Psoas muscle (tissue), 2 donors: ENCODE measurements around a stretch of chr16.

DNA sequence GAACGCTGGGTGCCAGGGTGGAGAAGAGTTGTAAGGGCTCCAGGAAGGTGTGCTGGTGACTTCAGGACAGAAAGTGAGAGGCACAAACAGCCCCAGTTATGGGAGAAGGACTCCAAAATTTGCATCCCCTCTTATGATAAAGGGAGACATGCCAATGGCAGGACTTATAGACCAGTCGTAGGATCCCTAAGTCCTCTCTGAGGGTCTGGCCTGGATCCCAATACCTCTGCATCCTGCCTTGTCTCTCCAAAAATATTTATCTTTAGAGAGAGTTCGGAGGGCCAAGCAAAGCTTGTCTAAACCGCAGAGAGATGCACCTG lies 334 bp downstream of the NRN1L start:
- PRO-cap, 2 experiments: no peak in any of the 2 experiments

DNA sequence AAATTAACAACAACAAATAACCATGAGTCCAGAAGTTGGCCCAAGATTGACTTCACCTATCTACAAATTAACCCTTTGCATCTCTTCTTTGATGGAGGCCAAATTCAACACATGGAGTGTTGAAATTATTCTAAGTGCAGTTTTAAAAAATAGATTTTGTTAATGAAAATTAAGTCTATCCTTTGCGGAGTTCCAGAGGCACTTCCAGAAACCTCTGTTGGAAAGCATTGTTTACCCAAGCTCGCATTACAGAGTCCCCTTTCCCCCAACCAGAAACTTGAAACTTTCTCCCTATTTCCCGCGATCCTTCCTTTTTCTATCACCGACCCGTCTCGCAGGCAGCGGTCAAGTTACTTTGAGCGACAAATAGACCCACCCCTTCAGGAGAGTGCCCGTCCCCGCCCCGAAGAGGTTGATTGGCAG lies 326 bp upstream of the PSKH1 start:
- PRO-cap, 2 experiments: peak in 2 of 2 experiments; most common minus-strand start position 352 of the sequence (in 2)

DNA sequence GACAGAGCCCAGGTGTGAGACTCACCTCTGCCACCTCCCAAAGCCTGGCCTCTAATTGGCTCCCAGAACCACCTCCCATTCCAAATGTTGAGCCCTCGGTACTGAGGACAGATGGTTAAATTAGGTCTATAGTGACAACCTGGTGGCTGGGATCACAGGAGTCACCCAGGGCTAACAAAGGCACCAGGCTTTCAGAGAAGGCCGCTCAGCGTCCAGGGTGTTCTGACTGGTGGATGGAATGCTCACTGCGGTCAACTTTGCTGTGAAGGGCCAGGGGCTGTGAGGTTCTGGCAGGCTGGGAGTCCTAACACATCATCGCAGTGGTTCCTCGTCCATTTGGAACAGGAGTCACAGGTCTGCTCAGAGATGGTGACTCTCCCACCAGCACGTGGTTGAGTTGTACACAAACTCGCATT lies 370 bp upstream of the CTRL start:
- PRO-cap, 2 experiments: no peak in any of the 2 experiments

- PRO-cap, 2 experiments: no peak in any of the 2 experiments
Measured at GRCh38 chr16:67951689-67952503, 8.0 kb upstream of the LCAT start.

DNA sequence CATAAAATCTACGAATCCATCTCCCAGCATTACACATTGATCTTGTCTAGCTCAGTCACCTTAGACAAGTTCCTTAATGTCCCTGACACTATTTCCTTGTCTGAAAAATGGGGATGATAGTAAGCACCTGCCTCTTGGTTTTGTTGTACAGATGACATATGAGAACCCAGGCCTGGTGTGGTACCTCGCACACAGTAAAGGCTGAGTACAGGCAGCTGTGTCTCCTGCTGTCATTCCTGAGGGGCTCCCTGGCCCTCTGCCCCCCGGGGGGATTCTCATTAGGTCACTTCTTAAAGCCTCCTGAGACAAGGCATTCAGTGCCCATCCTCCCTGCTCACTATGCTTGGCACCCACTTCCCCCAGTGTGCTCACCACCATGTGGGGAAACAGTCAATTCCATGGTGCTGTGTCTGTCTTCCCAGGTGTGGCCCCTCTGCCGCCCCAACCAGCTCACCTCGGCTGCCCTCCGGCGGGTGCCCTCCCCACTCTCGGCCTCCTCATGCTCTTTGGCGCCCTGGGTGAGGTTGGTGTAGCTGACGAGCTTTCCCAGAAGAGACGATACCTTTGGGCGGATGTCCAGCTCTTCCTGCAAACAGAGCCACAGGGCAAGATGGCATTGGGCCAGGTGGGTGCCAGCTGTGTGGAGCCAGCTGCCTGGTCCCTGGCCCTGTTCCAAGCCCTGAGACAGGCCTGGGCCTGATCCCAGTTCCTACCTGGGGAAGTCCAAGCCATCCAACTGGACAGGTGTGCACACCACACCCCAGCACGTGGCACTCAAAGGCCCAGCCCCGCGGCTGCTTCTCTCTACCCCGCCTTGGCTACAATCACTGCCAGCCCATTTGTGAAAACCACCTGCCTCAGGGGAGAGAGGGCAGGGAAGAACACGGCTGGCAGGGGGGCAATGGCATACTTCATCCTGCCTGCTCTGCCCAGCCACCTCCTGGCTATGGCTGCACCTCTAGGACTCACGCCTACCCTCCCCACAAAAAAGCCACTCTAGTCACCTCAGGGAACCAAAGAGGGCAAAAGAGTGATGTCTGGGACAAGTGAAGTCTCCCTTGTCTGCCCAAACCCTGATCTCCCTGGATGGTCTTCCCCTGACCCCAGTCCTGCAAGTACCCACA lies 7.0 kb downstream of the SLC12A4 start:
- PRO-cap, 2 experiments: no peak in any of the 2 experiments

DNA sequence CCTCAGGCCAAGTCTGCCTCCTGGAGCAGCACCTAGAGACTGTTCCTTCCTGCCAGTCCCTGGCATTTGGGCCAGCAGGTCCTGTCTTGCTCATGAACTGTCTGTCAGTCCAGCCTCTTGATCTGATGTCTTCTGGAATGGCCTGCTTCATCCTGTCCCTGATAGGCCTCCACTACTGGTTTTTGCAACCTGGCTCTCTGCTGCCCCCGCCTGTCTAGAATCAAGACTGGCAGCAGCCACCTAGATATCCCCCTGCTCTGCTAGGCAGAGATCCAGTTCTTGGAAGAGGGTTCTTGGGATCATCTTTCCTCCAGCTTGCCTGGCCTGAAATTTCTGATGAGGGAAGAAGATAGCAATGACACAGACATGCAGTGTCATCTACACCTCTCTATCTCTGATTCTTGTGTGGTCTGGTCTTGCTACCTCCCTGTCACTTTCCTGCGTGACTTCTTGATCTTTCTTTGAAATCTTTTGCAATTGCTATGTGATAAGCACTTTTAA lies 20.4 kb upstream of the NFATC3 start:
- PRO-cap, 2 experiments: no peak in any of the 2 experiments

DNA sequence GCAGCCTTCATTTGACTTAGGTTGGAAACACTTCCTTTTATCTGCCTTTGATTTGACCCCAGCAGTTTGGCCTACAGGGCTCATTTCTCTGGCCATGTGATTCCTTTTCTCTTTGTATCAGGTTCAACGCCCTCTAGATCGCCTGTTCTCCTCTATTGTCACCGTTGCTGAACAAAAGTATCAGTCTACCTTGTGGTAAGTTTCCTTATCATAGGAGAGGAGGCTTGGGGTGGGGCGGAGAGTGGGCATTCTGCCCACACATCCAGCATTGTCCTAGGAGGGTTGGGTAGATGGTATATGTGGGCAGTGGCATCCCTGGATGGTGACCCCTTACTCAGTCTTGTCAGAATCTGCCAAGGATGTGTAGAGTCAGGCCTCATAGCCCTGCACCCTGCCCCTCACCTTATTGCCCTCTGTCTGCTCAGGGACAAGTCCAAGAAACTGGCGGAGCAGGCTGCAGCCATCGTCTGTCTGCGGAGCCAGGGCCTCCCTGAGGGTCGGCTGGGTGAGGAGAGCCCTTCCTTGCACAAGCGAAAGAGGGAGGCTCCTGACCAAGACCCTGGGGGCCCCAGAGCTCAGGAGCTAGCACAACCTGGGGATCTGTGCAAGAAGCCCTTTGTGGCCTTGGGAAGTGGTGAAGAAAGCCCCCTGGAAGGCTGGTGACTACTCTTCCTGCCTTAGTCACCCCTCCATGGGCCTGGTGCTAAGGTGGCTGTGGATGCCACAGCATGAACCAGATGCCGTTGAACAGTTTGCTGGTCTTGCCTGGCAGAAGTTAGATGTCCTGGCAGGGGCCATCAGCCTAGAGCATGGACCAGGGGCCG lies 6.6 kb upstream of the NFATC3 start:
- PRO-cap, 2 experiments: no peak in any of the 2 experiments

DNA sequence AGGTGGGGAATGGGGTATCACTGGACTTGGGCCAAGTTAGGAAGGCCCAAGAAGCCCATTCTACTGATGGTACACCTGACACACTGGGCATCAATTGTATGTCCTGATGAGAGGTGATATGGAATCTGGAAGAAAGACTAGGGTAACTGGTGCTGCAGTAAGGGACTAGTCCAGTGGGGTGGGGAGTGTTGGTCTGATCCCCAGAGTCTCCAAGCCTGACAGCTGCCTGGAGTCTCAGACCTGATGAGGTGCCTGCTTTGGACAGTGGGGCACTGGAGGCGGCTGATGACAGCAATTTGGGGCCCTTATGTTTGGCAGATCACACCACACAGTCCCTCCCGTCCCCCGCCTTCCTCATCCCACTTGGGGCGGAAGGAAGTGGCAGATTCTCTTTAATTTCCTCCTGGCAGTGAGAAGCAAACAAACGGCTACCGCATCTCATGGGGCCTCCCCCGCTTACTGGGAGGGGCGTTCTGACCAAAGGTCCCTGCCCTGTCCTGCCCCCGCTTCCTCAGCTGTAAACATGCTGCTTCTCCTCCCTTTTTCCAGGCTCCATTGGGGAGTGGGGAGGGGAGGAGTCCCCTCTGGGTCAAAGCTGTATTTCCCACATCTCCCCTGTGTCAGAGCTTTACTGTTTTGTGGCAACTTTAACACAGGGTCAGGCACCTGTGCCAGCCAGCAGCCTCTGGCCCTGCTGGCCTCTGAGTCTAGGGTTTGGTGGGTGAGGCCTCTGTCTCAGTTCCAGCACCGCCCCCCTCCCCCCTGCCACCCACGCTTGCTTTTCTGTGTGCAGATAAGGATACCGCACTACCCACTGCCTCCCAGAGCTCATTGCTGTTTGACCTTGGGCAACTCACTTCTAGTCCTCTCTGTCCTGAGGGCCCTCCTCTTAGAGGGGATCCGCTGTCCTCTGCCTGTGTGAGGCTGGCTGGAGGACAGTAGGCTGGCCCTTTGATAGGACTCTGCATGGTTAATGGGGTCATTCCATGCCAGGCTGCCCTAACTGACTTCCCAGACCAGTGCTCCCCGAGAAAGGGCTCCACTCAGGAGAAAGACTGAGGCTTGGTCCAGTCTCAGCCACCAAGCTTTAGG lies 5.4 kb upstream of the NFATC3 start:
- PRO-cap, 2 experiments: no peak in any of the 2 experiments

DNA sequence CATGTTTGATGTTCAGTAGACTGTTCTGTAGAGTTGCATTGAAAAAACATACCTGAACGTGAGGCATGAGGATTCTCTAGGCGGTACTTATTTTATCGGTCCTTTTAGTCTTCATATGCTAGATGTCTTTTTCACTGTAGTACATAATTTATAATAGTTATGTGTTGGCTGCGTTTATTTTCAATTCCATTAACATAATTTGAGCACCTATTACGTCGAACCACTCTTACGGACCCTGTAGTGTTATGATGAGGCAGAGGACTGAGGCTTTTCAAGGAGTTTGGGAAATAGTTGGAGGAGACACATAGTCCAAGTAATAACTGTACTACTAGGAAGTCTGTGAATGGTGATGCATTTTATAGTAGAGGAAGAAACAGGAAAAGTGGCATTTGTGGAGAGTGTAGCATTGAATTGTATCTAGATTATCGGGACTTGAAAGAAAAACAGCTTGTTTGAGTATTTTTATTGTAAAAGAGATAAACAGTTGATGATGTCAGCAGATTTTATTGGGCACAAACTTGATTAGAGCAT lies 1.6 kb downstream of the NFATC3 start:
- PRO-cap, 2 experiments: no peak in any of the 2 experiments

DNA sequence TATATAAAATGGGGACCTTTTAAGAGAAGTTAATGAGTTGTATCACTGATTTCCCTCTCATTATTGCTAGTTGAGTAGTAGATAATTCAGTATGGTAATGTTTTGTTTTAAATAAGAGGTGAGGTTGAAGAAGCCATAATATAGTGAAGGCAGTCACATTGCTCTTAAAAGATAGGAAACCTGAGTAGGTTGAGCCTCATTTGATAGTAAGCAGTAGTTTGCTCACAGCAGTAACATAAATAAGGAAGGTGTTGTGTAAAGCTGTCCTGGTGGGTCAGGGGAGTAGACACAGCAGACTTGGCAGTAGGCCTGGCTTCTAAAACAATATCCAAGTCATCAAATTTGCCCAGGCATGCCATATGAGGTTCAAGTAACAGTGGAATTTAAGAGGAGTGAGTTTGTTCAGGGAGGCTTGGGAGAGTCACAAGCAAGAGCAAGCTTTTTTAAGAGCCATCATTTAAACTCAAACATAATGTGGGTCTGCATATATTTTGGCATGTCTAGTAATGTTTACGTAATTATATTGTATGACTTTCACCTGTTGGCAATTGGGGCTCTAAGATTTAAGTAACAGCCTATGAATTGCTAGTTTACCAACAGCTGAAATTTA lies 6.5 kb downstream of the NFATC3 start:
- PRO-cap, 2 experiments: no peak in any of the 2 experiments

DNA sequence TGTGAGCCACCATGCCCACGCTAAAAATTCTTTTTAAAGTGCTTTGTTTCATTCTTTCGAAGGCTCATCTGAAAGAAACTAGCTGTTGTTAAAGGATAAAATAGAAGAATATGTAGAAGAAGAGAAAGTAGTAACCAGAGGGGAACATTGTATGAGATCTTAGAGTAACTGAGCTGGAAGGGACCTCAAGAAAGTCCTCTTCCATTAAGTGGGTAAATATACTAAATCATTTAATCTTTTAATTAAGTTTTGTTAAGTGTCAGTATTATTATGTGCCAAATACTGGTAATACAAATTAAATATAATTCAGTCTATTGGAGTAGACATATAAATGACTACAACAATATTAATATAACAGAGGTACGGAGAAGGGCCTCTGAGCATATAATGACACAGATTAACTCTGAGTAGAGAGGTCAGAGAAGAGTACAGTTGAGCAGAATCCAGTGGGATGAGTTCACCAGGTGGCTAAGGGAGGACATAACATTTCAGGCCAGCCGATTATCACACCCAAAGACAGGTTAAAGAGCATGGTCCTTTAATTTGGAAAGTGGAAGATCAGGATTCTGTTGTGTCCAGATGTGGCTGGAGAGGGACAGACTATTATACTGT lies 11.2 kb downstream of the NFATC3 start:
- PRO-cap, 2 experiments: no peak in any of the 2 experiments

DNA sequence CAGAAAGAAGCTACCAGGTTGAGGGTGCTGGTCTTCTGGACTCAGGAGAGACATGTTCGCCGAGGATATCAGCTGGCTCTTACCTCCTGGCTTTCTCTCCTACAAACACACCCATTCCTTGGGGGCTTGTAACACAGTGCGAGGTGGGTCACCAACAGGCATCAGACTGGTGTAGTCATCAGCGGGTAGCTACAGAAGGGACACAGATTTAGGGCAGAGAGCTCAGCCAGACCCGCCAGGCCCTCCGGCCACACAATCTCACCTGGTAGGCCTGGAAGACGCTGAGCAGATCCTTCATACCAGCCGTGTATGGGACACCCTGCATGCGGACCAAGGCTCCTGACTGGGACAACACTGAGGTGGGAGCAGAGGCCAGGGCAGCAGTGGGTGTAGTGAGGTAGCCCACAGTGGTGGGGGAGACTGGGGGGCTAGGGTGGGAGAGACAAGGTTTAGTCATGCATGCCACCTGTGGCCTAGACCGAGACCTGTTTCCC lies 5.8 kb downstream of the ESRP2 start:
- PRO-cap, 2 experiments: no peak in any of the 2 experiments

DNA sequence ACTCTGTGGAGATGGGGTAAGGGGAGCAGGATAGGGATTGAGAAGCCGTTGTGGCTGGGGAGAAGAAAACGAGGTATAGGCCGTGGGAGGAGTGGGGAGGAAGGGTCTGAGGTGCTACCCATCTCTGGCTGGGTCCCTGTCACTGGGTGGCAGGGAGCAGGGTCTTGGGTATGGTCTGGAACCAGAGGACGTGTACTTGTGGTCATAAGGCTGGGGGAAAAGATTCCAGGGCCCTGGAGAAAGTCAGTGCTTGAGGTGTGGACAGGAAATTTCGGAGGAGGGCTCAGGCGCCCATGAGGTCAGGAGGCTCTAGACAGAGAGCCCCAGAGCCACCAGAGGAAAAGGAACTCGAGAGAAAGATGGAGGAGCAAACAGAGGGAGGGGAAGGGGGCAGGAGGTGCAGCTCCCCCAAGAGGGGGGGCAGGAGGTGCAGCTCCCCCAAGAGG lies 810 bp upstream of the SLC7A6 start:
- PRO-cap, 2 experiments: no peak in any of the 2 experiments

GRCh38 chr16:68355525-68355981 lies 44.7 kb downstream of the PRMT7 start:
- PRO-cap, 2 experiments: no peak in any of the 2 experiments

- PRO-cap, 2 experiments: no peak in any of the 2 experiments
Measured at GRCh38 chr16:68543739-68543978, 4.6 kb downstream of the ZFP90 start.

DNA sequence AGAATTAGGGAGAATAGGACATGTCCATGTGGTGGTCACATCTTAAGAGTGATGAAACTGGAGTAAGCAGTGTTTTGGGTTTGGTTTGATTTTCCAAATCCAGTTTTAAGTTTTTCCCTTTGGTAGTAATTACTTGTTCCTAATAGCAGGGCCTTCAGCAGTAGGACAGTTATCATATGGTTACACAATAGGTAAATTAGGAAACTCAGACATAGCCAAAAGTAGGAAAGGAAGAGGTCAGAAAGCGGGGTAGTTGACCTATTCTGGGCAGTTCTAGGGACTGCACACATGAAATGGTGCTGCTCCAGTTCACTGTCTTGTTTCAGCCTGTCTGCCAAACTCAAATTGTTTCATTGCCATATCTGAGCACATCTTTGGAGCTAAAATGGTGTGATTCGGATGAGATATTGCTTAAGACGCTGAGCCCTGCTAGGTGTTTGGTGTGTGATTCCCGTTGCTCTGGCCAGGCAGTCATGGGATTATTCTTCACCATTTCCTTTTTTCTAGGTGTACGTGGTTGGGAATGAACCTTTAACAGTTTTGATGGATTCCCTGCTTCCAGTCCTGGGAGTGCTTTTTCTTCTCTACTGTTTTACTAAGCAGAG lies 56.7 kb downstream of the TANGO6 start:
- PRO-cap, 2 experiments: no peak in any of the 2 experiments

DNA sequence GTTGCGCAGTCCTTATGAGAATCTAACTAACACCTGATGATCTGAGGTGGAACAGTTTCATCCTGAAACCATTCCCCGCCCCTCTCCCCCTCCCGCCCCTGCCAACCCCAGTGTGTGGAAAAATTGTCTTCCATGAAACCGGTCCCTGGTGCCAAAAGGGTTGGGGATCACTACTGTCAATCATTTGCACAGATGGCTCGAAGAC lies 72.9 kb downstream of the TANGO6 start:
- PRO-cap, 2 experiments: no peak in any of the 2 experiments

DNA sequence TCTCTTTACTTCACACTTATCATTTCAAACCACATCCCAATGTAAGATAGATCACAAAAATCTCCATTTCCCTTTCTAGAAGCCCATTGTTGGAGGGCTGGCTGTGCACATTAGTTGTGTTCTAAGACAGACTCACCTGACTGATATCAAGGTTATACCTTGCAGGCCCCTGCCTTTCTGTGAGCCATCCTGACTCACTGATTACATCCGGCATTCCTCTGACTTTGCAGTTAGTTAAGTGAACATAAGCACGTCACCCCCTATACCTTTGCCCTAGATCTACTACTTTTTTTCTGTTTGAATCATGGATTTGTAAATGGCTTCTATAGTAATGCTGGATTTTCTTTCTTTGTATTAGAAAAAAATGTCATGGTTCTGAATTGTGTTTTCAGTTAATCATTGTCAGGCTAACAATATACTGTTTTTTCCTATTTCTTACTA lies 78.3 kb downstream of the TANGO6 start:
- PRO-cap, 2 experiments: no peak in any of the 2 experiments

DNA sequence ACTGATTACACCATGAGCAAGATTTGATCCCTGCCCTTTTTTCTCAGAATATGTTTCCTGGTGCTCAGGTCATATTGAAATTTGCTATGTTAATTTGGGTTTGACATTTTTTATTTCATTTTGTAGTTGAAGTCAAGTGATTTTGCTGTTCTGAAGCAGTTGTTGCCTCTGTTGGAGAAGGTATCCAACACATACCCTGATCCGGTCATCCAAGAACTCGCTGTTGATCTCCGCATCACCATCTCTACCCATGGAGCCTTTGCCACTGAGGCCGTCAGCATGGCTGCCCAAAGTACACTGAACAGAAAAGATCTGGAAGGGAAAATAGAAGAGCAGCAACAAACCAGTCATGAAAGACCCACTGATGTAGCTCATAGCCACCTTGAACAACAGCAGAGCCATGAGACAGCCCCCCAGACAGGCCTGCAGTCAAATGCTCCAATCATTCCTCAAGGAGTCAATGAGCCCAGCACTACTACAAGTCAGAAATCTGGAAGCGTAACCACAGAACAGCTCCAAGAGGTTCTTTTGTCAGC lies 84.2 kb downstream of the TANGO6 start:
- PRO-cap, 2 experiments: no peak in any of the 2 experiments

DNA sequence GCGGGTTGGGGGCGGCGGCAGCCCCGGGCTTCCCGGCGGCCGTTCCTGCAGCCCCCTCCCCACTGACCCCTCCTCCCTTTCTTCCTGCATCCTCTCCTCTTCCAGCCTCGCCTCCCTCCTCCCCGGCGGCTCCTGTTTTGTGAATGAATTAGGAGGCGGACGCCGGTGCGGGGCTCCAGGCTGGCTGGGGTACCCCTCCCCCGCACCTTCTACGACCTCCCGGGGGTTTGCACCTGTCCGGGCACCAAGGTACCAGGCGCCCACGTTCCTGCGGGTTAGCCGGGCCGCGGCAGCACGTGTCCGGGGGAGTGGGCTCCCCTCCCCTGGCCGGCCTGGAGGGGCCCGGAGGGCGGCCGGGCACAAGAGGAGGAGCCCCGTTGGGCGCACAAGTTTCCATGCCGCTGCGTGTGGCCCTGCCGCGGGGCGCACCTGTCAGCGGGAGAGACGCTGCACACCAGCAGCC lies 1.0 kb downstream of the HAS3 start:
- PRO-cap, 2 experiments: no peak in any of the 2 experiments